Metastatic Liver Carcinoma in the Adrenal Gland (tissue), 2 donors: ENCODE measurements around the genes MGMT and DPYSL4.

DNA sequence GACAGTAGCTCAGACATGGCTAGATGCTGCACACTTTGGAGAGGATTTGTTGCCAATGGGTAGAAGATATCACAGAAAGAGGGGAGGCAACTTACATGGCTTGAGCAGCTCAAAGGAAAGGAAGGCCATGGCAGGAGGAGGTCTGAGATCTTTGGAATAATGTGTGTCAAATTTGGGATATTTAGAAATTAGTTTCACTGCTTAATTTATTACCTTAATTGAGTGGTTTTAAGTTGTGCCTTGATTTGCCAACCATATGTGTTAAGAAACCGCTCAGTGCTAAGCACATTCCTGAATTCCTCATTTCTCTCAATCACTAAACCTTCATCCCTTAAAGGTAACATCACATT, 68.5 kb downstream of the MKI67 start:
- PRO-cap, 2 experiments, result no peak in any of the 2 experiments

DNA sequence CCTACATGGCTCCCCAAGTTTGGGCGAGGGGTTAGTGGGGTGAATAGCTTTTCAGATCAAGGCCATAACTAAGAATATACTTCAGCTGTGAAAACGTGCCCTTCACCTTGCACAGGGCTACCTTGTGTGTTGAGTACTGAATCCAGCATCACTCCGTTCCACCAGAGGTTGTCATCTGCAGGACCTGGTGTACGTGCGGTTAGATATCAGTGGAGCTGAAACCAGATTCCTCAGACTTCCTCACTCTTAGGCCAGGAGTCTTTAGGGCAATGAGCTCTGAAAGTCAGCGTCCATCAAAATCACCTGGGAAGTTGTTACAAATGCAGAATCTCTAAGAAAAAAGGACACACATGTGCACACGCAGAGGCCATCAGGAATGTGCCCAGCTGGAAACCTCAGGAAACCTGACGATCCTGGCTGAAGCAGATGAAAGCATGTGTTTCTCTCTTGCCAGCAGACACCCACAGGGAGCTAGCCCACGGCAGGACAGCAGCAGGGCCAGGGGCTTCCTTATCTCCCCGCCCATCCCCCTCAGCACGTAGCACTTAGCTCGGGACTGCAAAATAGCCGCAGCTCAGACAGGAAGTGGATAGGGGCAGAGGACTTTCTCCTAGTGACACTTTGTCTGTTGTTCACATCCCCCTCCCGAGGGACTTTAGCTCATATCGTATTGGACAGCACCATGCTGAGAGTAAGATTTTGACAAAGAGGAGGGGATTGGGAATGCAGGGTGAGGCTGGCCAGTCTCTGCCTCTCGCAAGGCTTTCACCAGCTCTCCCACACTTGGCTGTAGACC, 64.0 kb downstream of the MKI67 start:
- PRO-cap, 2 experiments, result no peak in any of the 2 experiments

DNA sequence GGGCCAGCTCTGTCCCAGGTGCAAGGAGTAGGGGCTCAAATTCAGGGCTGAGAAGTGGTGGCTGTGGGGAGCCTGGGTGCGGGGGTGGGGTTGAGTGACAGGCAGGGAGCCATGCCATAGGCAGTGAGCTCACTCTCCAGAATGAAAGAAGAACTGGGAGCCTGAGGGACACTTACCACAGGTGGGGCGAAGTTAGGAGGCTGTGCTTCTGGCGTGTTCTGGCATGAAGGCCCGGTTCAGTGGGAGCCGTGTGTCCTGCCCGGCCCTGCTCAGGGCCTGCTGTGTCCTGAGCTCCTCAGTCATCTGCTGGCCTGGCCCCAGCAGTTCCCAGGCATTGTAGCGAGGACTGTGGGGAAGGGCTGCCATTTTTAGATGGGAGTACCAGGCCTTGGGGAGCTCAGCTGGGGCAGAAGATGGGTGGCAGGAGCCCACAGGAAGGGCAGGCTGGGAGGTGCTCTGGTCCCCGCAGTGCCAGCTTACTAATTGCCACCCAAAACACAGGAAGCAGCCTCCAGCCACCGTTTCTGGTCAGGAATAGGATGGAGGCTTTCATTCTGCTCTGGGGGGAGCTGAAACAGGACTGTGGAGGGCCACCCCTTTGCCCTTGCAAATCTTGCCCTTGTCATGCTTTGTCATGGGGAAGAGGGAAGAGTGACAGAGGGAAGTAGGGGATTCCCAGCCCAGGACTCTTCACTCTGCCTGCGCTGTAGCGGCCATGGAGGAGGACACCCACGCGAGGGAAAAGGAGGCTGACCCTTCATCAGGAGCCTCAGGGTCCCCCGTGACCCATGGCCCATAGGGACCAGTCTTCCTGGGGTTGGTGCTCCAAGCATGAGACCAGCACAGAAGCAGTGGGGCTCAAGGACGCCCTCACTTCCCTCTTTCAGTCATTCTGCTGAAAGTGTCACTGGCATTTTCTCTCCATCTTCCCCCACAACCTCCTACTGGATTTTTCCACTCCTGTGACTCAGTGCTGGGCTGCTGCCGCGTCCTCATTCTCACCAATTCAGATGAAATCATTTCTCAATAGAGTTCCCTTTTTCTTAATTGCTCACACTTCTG, 62.1 kb downstream of the MKI67 start:
- PRO-cap, 2 experiments, result no peak in any of the 2 experiments

DNA sequence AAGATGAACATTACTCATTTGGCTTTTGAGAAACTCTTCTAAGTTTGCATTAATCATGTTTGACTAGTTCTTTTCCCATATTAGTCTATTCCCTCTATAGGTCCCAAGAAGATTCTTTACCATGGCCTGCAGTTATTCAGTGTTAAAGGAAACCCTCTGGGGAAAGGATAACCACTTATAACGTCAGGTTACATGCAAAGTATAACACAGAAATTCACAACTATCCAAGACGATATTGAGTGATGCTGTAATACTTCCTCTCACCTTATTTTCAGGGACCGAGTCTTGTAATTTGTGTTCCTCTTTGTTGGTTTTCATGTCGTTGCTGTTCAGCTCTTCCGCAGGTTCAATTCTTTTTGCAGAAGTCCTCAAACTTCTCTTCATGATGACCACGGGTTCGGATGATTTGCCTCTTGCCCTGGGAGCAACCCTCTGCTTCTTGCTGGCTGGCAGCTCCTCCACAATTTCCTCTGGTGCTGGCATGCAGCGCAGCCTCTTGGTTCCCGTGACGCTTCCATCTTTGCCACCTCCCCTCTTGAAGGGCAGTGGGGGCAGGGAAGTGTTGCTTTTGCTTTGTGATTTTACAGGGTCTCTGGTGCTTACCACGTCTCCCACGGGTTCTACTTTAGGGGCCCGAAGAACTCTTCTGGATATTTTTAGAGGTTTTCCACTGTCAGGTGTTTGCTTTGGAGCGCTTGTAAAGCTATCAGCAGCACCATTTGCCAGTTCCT, 23.7 kb downstream of the MKI67 start:
- PRO-cap, 2 experiments, result no peak in any of the 2 experiments

GRCh38 chr10:128108812-128109680, 17.2 kb downstream of the MKI67 start:
- PRO-cap, 2 experiments, result no peak in any of the 2 experiments

DNA sequence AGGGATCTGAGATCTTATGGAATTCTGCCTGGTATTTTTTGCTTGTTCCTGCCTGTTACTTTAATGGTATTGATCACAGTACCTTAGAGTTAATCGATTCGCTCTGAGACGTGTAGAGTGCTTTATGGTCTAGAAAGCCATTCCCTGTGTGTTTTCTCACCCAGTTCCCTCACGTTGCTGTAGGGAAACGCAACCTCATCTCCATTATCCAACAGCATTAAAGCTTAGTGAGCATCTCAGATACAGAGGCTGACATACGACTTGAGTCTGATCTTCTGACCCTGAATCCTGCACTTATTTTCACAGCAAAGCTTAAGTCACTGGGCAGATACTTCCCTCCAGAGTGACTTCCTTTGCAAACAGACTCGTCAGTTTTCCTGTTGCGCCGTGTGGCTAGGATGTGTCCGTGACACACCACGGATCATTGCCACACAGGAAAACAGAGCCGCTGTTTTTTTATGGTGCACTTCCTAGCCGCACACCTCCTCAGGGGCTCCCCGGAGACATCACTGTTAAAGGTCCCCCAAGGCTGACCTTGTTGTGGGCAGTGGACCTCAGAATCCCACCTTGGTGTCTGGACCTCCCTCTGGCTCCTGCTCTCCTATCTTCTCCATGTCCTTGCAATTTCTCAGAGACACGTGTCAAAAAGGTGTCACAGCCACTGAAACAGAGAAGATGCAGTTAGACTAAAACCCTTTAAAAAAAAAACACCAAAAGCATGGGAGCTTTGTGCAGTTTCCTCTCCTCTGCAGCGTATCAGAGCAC, 94.9 kb upstream of the MKI67 start:
- PRO-cap, 2 experiments, result peak in 1 of 2 experiments; most common plus-strand start position 466 of the sequence (in 1)

DNA sequence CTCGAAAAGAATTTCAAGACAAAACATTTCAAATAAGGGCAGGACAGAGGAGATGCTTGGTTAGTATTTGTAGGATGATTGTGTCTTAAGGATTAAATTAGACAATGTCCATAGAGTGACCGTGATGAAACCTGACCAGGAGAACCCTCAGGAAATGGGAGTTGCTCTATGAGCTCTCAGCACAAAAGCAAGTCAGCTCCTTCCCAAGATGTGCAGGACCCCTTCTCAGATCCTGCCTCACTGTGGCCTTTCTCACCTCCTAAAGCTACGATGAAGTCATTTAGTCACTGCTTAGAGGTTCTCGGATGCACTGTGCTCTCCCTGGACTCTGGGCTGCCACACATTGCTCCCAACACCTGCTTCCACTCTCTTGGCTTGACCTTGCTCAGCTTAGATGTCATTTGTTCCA, 639.4 kb upstream of the MKI67 start:
- PRO-cap, 2 experiments, result no peak in any of the 2 experiments

DNA sequence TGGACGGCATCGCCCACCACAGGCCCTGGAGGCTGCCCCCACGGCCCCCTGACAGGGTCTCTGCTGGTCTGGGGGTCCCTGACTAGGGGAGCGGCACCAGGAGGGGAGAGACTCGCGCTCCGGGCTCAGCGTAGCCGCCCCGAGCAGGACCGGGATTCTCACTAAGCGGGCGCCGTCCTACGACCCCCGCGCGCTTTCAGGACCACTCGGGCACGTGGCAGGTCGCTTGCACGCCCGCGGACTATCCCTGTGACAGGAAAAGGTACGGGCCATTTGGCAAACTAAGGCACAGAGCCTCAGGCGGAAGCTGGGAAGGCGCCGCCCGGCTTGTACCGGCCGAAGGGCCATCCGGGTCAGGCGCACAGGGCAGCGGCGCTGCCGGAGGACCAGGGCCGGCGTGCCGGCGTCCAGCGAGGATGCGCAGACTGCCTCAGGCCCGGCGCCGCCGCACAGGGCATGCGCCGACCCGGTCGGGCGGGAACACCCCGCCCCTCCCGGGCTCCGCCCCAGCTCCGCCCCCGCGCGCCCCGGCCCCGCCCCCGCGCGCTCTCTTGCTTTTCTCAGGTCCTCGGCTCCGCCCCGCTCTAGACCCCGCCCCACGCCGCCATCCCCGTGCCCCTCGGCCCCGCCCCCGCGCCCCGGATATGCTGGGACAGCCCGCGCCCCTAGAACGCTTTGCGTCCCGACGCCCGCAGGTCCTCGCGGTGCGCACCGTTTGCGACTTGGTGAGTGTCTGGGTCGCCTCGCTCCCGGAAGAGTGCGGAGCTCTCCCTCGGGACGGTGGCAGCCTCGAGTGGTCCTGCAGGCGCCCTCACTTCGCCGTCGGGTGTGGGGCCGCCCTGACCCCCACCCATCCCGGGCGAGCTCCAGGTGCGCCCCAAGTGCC, at the start of gene MGMT:
Gene MGMT (plus strand): TSS at position 670 of the 886 bp plus-strand sequence.
- PRO-cap, 2 experiments, result peak in 2 of 2 experiments; most common plus-strand start position 673 of the sequence (in 2); most common minus-strand start position 451 of the sequence (in 2)

- PRO-cap, 2 experiments, result no peak in any of the 2 experiments
These were observed 64.5 kb downstream of the MGMT start for GRCh38 chr10:129531430-129532115.

DNA sequence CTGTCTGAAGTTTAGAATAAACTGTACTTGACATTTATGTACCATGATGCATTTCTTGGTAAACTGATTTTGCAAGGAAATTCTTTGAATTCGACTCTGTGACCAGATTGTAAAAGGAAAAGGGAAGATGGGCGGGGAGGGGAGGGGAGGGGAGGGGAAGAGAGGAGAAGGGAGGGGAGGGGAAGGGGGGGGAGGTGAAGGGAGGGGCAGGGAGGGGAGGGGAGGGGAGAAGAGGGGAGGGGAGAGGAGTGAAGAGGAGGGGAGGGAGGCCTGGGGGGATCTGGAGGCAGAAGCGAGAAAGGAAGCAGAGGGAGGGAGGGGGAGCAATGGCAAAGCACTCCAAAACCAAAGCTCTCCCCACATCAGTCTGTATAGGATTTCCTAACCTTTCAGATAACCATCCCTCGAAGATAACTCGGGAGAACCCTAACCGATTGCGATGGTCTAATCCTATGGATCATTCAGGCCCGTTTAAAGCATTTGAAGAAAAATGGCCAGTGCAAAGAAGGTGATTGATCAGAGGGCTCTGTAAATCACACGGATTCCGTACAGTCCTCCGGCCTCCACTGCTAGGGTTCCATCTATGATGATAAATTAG, 19.1 kb downstream of the EBF3 start:
- PRO-cap, 2 experiments, result no peak in any of the 2 experiments

DNA sequence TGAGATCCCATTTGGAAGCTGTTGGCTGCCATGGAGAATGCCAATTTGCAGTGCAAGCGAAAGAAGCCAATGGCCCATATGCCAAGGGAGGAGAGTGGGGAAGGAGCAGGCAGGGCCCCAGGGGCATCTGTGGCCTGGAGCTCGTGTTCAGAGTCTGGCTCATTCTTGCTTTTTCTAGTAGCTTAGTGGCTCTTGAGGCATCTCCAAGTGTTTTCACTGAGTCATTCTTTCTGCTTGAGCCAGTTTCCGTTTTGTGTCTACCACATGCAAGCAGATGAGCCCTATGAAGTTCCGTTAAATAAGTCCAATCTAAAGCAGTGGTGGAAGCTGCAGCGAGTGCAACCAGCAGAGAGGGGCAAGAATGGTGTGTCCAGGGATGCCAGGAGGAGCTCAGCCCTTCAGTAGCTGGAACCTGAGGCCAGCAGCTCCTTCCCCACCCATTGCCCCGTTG, 57.3 kb upstream of the EBF3 start:
- PRO-cap, 2 experiments, result no peak in any of the 2 experiments

- PRO-cap, 2 experiments, result no peak in any of the 2 experiments
These were observed 54.0 kb downstream of the GLRX3 start for GRCh38 chr10:130190084-130190636.

DNA sequence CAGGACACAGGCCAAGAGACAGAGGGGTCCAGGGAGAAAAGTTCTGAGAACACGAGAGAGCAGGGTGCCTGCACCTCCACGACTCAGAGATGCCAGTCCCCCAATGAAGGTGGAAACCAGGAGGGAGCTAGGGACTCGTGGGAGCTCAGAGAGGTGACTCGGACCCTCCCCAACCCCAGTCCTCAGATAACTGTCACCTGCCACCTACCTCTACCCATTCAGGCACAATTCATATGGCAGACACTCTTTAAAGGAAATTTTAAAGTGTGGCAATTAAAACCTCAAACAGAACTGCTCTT, 166.7 kb upstream of the PPP2R2D start:
- PRO-cap, 2 experiments, result no peak in any of the 2 experiments

GRCh38 chr10:131874847-131875466, 25.9 kb upstream of the PPP2R2D start:
- PRO-cap, 2 experiments, result no peak in any of the 2 experiments

- PRO-cap, 2 experiments, result no peak in any of the 2 experiments
These were observed 9.4 kb upstream of the PPP2R2D start for GRCh38 chr10:131891218-131891902.

- PRO-cap, 2 experiments, result no peak in any of the 2 experiments
These were observed 8.3 kb downstream of the PPP2R2D start for GRCh38 chr10:131908945-131909576.

DNA sequence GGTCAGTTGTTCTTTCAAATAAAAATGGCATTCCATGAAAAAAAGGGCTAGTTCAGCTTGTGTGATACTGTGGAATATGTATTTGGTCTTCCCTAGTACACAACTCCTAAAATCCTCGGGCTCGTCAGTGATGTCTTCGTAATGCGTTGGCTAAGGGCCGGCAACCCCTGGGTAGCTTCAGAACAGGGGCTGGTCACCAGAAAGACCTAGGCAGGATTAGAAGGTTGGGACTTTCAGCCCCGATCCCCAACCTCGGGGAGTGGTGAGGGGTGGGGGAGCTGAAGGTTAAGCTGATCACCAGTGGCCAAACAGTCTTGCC, 9.7 kb downstream of the PPP2R2D start:
- PRO-cap, 2 experiments, result no peak in any of the 2 experiments

GRCh38 chr10:131954144-131954902, 27.4 kb downstream of the BNIP3 start:
- PRO-cap, 2 experiments, result no peak in any of the 2 experiments

GRCh38 chr10:132036869-132037176, 28.9 kb upstream of the JAKMIP3 start:
- PRO-cap, 2 experiments, result no peak in any of the 2 experiments

- PRO-cap, 2 experiments, result peak in 2 of 2 experiments; most common plus-strand start chr10:132186948 (in 1)
These were observed at the start of gene DPYSL4 for GRCh38 chr10:132186543-132187112. DPYSL4 (plus strand) TSS chr10:132186948.